Right ventricle myocardium (tissue), 1 donor: Measurements from ENCODE around the genes SPACA5B, GATA1 and AKAP4.

DNA sequence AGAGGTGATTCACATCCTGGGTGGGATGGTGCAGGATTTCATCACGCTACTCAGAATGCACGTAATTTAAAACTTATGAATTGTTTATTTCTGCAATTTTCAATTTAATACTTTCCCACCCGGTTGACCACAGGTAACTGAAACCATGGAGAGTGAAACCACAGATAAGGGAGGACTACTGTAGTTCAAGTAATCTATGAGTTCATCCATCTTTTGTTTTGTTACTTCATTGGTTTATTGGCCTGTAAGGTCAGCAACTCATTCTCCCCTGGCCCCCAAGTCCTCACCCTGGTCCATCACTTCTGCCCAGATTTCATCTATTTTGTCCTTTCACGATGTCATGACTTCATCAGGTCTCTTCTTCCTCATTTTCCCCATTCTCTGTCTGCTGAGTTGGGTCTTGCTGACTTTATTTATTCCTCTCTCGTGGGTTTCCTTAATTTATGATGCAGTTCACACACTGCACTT, 3.0 kb downstream of the ARAF start:
- PRO-cap, 2 experiments: no peak in any of the 2 experiments

- PRO-cap, 2 experiments: no peak in any of the 2 experiments
Measured at GRCh38 chrX:47584988-47585928, 3.0 kb downstream of the TIMP1 start.

- PRO-cap, 2 experiments: no peak in any of the 2 experiments
Measured at GRCh38 chrX:48130217-48130847, at the start of gene SPACA5B. TSS of gene SPACA5B (plus strand) at chrX:48130626.

- PRO-cap, 2 experiments: peak in 2 of 2 experiments; most common minus-strand start chrX:48521686 (in 2)
Measured at GRCh38 chrX:48521263-48521762, 295 bp upstream of the EBP start.

DNA sequence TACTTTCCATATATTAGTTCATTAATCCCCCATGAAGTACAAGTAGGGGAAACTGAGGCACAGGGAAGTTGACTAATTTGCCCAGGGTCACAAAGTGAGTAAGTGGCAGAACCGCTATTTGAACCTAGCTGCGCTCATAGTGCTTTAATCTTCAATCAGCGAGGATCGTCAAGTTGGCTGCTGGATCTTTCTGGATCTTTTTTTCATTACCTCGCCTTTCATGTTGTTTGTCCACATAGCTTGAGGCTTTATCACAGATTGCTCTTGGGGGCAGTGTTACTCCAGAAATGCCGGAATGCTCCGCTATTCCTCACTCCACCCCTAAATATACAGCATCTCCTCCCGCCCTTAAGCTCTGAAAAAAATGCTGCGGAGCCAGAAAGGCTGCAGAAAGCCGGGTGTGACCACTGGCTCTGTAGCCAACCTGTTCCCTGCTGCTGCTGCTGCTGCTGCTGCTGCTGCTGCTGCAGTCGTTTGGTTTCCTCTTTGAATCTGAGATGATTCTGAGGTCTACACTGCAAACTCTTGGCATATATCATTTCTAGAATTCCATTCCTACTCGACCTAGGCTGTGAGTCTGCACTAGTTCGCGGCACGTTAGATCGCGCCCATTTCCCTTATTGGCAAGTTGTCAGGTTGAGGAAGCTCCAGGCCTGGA, 34.1 kb downstream of the WDR13 start:
- PRO-cap, 2 experiments: no peak in any of the 2 experiments

GRCh38 chrX:48741713-48742217, 19.8 kb upstream of the GLOD5 start:
- PRO-cap, 2 experiments: no peak in any of the 2 experiments

DNA sequence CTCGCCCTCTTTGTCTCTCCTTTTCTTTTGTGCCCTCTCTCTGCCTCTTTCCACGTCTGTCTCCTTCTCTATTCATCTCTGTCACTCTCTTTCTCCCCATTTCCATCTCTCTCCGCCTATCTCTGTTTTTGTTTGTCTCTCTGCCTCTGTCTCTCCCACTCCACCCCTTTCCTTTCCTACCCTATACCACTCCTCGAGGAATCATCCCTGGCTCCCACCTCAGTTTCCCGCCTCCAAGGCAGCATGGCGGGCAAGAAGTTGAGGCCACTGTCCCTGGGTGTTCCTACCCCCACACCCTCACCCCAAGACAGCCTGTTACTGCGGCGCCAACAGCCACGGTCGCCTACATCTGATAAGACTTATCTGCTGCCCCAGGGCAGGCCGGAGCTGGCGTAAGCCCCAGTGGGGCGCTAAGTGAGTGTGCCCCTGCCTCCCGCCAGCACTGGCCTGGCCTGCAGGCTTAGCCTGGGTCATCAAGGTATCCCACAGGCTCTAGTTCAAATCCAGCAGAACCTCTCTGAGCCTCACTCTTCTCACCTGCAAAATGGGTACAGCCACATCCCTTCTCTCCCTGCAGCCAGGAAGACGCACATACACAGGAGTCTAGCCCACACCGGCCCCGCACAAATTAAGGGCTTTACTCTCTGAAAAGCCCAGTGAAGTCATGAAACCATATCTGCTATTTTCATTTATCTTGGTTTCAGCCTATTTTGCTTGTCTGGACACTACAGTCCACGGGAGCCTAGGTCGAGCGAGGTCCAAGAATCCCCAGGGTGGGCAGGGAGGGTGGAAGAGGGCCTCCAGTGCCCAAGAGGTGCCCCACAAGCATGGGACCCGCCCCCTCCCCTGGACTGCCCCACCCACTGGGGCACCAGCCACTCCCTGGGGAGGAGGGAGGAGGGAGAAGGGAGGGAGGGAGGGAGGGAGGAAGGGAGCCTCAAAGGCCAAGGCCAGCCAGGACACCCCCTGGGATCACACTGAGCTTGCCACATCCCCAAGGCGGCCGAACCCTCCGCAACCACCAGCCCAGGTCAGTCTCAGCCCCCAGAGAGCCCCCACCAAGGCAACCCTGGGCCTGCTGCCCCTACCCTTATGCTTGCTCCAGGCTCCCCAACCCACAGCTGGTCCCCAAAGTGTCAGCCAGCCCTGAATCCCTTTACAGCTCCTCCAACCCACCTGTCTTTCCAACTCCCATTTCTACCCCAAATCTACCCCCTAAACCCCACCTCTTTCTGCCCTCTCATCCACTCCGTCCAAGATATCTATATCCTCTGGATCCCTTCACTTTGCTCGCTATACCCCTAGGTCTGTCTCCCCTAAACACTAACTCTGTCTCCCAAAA, at the start of gene GATA1:
Gene GATA1, plus strand, starts transcription at position 975 of the 1,342 bp plus-strand sequence.
- PRO-cap, 2 experiments: no peak in any of the 2 experiments

GRCh38 chrX:48922414-48922751, 3.6 kb upstream of the PIM2 start:
- PRO-cap, 2 experiments: no peak in any of the 2 experiments

- PRO-cap, 2 experiments: no peak in any of the 2 experiments
Measured at GRCh38 chrX:48939771-48940186, 17.6 kb downstream of the OTUD5 start.

DNA sequence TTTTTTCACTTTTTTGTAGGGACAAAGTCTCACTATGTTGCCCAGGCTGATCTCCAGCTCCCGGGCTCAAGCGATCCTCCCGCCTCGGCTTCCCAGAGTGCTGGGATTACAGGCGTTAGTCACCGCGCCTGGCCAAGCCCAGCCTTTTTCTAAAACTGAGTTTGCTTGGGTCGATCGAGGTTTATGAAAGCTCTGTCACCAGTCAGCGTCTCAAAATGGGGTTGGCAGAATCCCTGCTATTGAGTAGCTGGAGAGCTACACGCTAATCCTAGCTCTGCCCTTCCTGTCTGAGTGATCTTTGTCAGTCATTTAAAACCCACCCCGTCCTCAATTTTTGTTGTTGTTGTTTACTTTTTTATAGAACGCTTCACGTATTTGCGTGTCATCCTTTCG, 1.4 kb upstream of the OTUD5 start:
- PRO-cap, 2 experiments: peak in 1 of 2 experiments; most common plus-strand start position 213 of the sequence (in 1); most common minus-strand start position 108 of the sequence (in 1)

DNA sequence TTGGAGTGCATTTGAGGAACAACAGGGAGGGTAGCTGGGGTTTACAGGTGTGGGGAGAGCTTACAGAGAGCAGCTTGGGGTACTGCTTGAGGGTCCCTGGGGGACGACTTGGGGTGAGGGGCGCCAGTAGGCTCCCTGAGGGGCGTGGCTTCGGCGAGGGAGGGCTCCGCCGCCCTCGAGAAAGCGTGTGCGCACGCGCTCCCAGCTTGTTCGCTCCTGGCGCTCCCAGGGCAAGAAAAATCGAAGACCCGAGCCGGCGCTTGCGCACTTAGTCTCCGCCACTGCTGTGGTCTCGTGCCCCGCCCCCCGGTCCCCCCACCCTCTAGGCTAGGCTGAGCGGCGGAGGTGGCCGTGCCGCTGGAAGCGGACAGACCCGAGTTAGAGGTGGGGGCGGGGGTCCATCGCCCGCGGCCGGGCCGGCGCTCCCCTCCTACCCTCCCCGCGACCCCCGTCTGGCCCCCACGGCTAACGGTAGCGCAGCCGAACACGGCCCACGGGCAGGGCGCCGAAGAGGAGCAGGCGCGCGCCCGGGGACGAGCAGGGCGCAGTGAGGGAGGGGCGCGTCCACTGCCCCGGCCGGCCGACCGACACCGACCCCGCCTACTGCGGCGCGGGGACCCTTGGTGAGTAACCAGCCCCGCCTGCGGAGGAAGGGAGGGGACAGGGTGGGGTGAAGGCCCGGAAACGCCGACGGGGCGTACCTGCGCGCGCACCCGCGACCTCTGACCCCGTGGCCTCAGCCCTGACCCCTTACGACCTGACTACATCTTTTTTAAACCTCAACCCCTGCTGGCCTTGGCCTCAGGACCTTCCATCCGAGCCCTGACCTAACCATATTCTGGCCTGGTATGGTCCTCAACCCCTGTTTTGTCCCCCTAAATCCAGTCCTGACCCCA, 5.3 kb upstream of the CCDC120 start:
- PRO-cap, 2 experiments: peak in 2 of 2 experiments; most common plus-strand start position 209 of the sequence (in 2); most common minus-strand start position 218 of the sequence (in 1)

DNA sequence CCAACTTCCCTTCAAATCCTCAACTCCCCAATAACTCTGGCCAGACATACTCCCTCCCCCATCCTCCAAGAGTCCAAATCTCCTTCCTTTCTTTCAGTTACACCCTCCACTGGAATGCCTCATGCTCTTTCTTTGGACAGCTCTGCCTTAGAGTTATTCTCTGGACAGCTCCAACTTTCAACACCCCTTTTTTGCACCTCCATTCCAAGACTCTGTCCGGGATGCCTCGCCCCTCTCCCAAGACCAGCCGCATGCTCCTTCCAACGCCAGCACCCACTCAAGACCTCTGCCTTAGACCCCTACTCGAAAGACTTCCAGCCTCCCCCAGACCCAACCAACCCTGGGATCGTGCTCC, 298 bp downstream of the WDR45 start:
- PRO-cap, 2 experiments: no peak in any of the 2 experiments

GRCh38 chrX:49166900-49168090, 4.4 kb upstream of the PLP2 start:
- PRO-cap, 2 experiments: peak in 2 of 2 experiments; most common plus-strand start chrX:49167319 (in 2); most common minus-strand start chrX:49167066 (in 2)

DNA sequence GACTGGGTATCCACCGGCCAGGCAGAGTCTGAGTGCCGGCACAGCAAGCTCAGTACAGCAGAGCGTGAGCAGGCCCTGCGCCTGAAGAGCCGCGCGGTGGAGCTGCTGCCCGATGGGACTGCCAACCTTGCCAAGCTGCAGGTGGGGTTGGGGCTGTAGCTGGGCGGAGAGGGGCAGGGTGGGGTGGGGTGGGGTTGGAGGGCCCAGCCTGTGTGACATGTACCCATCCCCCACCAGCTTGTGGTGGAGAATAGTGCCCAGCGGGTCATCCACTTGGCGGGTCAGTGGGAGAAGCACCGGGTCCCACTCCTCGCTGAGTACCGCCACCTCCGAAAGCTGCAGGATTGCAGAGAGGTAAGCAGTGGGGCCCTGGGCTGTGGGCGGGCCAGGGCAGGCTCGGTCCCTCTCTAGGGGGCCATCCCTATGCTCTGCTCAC, 12.9 kb downstream of the CCDC22 start:
- PRO-cap, 2 experiments: no peak in any of the 2 experiments

- PRO-cap, 2 experiments: no peak in any of the 2 experiments
Measured at GRCh38 chrX:49309503-49310043, 6.1 kb downstream of the GAGE10 start.

GRCh38 chrX:49844411-49845042, 15.4 kb downstream of the PAGE4 start:
- PRO-cap, 2 experiments: no peak in any of the 2 experiments

- PRO-cap, 2 experiments: no peak in any of the 2 experiments
Measured at GRCh38 chrX:49881254-49881643, 2.0 kb downstream of the USP27X start.

GRCh38 chrX:49926116-49926830, 3.9 kb downstream of the CLCN5 start:
- PRO-cap, 2 experiments: no peak in any of the 2 experiments

- PRO-cap, 2 experiments: no peak in any of the 2 experiments
Measured at GRCh38 chrX:50200841-50201377, at the start of gene AKAP4. TSS of gene AKAP4 (minus strand) at chrX:50201007.

- PRO-cap, 2 experiments: no peak in any of the 2 experiments
Measured at GRCh38 chrX:50431423-50431977, 39.1 kb downstream of the DGKK start.